GM23338 (cell line): ENCODE results near the gene ABCA8.

DNA sequence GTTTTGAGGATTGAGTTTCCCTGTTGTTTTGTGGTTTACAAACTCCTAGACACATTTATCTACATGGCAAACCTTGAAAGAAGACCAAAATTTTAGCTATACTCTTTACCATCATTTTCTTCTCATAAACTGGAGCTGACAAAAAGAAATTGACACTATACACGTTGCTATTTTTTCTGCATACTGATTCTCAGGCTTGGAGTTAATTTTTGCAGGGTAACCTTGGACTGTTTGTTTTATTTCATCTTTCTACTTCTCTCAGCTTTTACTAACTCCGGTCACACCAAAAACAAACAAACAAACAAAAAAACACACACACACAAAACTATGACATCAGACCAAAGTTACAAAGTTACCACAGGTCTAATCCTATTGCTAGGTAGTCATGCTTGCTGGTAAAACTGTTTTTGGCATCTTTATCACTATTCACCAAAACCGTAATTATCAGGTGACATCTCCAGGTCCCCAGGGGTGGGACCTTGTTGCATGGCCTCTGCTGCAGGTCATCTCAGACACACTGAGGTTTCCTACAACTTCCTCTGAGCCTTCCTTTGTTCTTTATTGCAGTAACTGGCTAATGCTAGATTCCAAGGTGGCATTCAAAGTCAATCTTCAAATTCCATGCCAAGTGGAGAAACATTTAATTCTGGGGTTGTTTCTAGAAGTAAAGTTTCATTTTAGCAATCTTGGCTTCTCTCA lies 162.4 kb downstream of the ABCA8 start:
- PRO-cap: no peak
- RAMPAGE, long total RNA: no peak

DNA sequence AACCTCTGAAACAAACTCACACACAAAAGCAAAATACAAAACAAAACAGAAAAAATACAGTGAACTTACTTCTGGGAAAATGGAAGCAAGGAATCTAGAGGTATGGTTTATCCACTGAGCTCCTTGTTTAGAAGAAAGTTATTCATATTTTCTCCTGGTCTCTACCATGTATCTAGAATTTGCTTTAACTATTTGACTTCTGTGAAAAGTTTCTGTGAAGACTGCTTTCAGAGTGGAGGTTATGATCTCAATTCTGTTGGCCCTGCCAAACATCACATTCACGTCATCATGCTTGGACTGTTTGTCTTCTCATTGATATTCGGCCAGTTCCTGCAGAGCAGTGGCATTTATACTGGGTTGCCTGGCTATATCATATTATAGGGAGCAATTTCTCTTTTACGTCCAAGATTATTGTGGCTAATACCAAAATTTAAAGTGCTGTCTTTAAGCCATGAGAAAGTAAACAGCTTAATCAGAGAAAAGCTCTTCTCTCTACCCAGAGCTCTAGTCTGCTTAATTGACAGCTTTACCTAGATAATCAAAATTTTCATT lies at the start of gene ABCA8:
ABCA8 (minus strand) TSS at position 243 of the 552 bp plus-strand sequence.
- PRO-cap: no peak
- RAMPAGE, long total RNA: no peak

- PRO-cap: no peak
- RAMPAGE, long total RNA: no peak
Measured at GRCh38 chr17:69093217-69093947, 32.7 kb upstream of the ABCA9 start.

- PRO-cap: bidirectional peak, plus-strand start at chr17:69448772, minus-strand start at chr17:69448534
- RAMPAGE, long total RNA: no peak
Measured at GRCh38 chr17:69448313-69449300, 34.1 kb downstream of the MAP2K6 start.

DNA sequence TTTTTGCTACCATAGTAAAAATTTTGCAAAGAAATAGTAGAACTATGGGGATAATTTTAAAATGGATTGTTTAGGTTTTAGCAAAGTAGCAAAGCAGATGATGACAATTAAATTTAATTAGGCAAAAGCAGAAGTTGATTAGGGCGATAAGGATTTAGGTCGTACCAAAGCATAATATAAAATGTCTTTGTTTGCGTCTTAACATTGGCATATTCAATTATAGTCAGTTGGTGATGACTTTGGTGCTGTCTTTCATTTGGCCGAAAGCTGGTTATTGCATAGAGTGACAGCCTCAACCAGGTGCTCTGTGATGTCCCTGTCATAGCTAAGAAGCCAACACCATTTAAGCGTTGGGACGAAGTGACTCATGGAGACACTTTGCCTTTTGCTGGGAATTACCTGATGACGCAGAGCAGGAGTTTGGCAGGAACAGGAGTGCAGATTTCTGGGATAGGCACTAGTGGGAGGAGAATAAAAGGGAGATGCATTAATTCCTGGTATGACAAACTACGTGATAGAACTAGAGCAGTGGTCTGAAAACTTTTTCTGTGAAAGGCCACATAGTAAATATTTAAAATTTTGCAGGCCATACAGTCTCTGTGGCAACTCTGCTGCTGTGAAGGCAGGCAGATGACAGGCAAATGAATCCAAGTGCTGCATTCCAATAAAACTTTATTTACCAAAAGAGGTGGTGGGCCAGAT lies 38.3 kb downstream of the MAP2K6 start:
- PRO-cap: no peak
- RAMPAGE, long total RNA: no peak

- PRO-cap: no peak
- RAMPAGE, long total RNA: no peak
Measured at GRCh38 chr17:69500813-69501205, 86.3 kb downstream of the MAP2K6 start.

GRCh38 chr17:69580969-69581938 lies 166.8 kb downstream of the MAP2K6 start:
- PRO-cap: no peak
- RAMPAGE, long total RNA: no peak

DNA sequence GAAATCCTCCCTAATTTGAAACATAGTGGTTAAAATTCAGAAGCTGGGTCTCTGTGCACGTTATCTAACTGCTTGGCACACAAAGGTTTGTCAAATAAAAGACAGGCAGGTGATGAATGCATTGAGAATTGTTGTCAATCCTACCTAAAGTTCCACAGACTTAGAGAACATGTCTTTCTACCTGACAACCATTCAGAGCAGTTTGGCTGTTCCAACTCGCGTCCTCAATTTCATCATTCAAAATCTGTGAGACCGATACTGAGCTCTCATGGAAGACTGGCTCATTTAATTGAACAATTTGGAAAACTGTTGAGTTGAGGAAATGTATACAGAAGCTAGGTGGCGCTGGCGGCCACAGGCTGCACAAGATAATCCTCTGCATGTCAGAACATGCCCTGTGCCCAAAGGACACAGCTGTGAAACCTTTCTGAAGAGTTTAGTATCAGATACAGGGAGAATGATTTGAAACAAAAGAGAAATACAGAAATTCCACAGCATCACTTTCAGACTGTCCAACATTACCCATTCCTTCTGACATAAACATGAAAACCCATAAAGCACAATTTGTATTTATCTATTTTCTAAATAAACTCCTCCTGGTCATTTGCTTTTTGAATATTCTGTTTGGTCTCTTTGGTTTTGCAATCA lies 192.6 kb downstream of the MAP2K6 start:
- PRO-cap: bidirectional peak, plus-strand start at position 386 of the sequence, minus-strand start at position 204 of the sequence
- RAMPAGE, long total RNA: no peak

DNA sequence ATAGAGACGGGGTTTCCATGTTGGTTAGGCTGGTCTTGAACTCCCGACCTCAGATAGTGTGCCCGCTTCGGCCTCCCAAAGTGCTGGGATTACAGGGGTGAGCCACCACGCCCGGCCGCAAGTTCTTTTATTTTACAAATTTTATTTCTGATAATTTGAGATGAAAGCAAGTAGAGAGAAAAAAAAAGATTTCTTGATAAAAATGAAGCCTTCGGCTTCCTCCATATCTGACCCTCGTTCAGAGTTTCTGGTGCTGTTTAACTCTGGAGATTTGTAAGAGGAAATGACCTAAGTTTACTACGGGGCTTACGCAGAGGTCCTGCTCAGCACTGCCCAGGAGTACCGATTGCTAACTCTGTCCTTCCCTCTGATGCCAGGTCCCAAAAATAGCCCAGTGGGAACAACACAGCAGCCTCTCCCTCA lies 174.4 kb upstream of the KCNJ16 start:
- PRO-cap: no peak
- RAMPAGE, long total RNA: no peak

- PRO-cap: no peak
- RAMPAGE, long total RNA: no peak
Measured at GRCh38 chr17:70391201-70391652, 221.9 kb downstream of the KCNJ2 start.

DNA sequence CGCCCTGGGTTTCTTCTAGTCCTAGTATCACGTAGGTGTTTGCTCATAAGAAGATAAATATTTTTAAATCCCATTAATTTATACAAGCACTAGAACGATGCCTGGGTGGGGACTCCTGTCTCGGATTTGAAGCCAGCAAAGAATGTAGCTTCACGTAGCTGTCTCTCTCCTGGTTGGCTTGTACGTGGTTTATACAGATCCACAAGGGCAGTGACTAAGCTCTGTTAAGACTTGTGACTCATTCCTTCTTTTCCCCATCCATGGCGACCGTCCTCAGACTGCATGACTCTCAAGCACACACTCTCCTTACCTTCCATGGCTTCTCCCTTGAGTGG lies 679.8 kb upstream of the SOX9 start:
- PRO-cap: no peak
- RAMPAGE, long total RNA: no peak

DNA sequence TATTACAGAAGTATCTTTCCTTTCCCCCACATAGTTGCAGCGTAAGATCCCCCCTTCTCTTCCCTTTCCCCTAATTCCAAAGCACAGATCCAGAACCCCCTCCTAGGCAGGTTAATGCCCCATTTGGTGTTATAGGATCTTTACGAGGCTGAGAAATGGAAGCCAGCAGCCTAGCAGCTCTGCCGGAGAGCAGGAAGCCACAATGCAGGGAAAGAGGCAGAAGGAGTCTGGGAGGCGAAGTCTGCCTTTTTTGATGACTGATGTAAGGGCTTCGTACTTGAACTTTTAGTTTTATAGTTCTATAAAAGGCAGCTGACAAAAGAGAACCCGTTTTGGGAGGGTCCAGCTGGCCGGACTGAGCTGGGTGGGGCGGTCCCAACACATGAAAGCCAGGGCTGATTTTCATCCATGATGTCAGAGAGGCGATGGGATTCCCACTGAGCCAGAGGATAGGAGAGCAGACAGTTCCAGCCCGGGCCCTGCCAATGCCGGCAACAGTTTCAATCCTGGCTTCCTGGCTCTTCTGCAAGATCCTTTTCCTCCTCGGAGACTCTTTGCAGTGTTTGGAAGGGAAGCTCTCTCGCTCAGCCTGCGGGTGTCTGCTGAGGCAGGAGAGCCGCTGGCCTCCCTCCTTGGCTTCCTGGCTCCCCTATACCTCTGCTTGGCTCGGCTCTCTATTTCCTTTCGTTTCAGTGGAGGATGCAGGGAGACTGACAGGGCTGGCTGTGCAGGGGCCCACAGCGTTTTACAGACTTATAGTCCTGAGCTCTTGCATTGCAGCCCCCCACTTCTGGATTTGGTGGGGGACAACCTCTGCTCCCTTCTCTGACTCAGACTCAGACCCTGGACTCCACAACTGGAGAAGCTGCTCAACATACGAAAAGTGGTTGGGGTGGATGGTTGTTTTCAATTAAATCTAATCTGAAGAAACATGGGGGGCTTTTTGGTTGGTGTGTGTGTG lies 145.5 kb upstream of the SOX9 start:
- PRO-cap: no peak
- RAMPAGE, long total RNA: no peak

DNA sequence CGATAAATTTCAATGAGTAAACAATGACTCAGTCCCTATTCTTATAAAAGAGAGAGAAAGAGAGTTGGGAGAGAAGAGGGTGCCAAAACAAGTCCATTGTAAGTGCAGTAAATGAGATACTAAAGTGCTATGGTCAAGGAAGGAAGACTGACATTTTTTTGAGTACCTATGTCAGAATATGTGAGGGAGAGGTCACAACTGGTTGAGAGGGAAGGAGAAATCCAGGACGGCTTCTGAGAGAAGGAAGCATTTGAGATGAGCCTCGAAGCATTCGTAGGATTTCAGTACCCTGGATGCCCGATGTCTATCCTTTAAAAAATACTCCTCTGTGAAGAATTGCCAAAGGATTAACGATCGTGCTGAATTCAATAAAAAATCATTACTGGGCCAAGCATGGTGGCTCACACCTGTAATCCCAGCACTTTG lies 277.1 kb downstream of the SOX9 start:
- PRO-cap: no peak
- RAMPAGE, long total RNA: no peak

DNA sequence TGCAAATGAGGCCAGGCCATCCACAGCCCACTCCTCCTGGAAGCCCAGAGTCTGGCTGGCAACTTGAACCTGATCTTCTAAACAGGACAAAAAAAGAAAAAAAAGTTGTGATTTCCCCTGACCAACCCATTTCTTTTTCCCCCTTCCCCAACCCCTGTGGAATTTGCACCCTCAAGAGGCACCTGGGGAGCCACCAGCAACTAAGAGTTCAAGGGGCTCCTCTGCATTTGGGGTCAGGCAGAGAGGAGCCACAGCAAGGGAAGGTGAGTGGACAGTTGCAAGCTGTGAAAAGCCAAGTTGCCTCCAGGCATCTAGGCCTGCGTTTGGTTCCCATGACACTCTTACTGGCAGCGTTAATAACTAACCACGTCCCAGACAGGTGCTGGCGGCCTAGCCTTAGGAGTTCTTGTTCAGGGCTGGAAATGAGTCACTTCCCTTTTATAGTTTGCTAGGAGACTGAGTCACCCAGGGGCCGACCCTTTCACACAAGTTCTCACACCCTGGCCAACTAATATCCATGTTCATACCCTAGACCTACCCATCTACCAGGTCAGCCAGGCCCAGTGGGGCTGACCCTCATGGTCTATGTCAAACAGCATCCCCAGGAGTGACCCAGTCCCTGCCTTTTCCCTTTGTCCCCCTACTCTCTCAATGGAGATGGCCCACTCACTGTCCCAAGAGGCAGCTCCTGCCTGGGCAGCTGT lies 300.3 kb downstream of the SOX9 start:
- PRO-cap: no peak
- RAMPAGE, long total RNA: no peak

- PRO-cap: no peak
- RAMPAGE, long total RNA: no peak
Measured at GRCh38 chr17:72463219-72464334, 342.8 kb downstream of the SOX9 start.

DNA sequence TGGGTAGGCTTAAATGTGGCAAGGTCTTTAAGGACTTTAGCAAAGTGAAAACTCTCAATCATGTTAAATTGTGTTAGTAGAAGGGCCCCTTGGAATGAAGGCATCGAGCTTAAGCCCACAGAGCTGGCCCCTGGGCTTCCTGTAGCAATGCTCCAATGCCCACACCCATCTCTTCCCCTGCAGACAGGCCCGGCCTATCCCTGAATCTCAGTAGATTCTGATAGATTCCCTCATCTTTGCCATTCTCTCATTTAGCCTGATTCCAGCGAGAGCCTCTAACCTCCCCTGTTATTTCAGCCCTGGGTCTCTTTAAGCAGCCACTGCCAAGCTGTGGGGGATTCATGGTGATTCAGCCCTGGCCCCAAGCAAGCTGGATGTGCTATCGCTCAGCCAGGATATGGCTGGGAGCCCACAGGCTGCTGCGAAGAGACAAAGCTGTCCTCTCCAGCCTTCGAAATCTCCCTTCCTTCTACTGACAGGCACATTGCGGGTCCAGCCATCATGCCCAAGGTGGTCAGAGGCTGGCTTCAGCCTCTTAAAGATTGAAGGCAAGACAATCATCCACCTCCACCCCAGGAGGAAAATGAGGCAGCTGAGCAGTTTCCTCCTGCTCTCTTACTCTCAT lies 394.0 kb downstream of the SOX9 start:
- PRO-cap: no peak
- RAMPAGE, long total RNA: no peak

GRCh38 chr17:72540103-72540807 lies 419.4 kb downstream of the SOX9 start:
- PRO-cap: no peak
- RAMPAGE, long total RNA: no peak

GRCh38 chr17:72640268-72641375 lies 451.9 kb downstream of the SLC39A11 start:
- PRO-cap: no peak
- RAMPAGE, long total RNA: no peak

GRCh38 chr17:72719362-72720701 lies 372.7 kb downstream of the SLC39A11 start:
- PRO-cap: no peak
- RAMPAGE, long total RNA: no peak

DNA sequence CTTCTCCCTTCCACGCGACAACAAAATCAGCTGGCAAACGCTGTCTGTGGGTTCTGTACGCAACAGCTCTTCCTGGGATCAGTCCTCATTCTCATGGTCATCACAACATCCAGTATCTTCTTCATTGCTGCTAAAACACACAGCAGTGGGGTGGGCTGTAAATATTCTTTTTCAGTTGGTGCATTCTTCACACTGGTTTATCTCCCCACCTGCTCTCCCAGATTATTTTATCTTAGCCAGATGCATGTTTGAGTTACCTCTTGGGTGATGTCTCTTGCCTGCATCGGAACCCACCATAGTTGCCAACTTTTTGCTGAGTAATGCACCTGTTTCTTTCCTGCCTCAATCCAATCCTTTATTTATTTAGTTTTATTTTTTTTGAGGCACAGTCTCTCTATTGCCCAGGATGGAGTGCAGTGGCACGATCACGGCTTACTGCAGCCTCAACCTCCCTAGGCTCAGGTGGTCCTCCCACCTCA lies 363.6 kb downstream of the SLC39A11 start:
- PRO-cap: no peak
- RAMPAGE, long total RNA: no peak